Breast epithelium (tissue), 2 donors: ENCODE measurements around the gene ENO1.

DNA sequence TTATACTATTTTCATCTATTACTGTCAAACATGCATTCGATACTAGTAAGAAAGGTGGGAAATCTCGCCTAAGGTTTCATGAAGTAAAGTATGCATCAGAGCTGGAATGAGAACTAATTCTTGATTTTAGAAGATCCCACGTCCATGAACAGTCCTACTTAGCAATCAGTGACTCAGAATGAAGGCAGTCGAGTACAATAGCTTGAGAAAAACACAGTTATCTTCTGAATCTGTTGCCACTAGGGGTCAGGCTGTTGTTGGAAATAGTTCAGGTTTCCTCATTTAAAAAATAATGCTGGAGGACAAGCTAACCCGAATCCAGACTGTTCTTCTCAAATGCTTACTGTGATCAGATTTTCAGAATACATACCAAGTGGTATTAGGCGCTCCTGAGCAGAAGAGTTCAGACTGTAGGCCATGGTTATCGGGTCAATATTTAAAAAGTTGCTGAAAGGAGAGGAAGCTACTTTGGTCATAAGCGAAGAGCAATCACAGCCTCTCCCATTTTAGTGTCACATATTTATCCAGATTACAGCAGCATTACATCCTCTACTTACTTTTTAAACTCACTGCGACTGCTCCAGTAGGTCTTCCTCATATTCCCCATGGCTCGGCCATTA is 11.1 kb downstream of the ERRFI1 start:
- PRO-cap = no peak
- RAMPAGE, long total RNA, 2 experiments = no peak in any of the 2 experiments

GRCh38 chr1:8061272-8061771 is 35.2 kb upstream of the ERRFI1 start:
- PRO-cap = no peak
- RAMPAGE, long total RNA, 2 experiments = no peak in any of the 2 experiments

DNA sequence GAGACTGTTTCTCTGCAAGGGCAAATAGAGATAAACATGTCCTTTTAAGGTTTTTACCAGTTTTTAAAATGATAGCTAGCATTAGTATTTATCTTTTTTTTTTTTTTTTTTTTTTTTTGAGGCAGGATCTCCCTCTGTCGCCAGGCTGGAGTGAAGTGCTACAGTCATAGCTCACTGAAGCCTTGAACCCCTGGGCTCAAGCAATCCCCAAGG is 101.4 kb upstream of the ERRFI1 start:
- PRO-cap = no peak
- RAMPAGE, long total RNA, 2 experiments = no peak in any of the 2 experiments

- PRO-cap = no peak
- RAMPAGE, long total RNA, 2 experiments = no peak in any of the 2 experiments
Observed at GRCh38 chr1:8169781-8170611, 143.9 kb upstream of the ERRFI1 start.

- PRO-cap = no peak
- RAMPAGE, long total RNA, 2 experiments = no peak in any of the 2 experiments
Observed at GRCh38 chr1:8323660-8324207, 5.8 kb downstream of the SLC45A1 start.

DNA sequence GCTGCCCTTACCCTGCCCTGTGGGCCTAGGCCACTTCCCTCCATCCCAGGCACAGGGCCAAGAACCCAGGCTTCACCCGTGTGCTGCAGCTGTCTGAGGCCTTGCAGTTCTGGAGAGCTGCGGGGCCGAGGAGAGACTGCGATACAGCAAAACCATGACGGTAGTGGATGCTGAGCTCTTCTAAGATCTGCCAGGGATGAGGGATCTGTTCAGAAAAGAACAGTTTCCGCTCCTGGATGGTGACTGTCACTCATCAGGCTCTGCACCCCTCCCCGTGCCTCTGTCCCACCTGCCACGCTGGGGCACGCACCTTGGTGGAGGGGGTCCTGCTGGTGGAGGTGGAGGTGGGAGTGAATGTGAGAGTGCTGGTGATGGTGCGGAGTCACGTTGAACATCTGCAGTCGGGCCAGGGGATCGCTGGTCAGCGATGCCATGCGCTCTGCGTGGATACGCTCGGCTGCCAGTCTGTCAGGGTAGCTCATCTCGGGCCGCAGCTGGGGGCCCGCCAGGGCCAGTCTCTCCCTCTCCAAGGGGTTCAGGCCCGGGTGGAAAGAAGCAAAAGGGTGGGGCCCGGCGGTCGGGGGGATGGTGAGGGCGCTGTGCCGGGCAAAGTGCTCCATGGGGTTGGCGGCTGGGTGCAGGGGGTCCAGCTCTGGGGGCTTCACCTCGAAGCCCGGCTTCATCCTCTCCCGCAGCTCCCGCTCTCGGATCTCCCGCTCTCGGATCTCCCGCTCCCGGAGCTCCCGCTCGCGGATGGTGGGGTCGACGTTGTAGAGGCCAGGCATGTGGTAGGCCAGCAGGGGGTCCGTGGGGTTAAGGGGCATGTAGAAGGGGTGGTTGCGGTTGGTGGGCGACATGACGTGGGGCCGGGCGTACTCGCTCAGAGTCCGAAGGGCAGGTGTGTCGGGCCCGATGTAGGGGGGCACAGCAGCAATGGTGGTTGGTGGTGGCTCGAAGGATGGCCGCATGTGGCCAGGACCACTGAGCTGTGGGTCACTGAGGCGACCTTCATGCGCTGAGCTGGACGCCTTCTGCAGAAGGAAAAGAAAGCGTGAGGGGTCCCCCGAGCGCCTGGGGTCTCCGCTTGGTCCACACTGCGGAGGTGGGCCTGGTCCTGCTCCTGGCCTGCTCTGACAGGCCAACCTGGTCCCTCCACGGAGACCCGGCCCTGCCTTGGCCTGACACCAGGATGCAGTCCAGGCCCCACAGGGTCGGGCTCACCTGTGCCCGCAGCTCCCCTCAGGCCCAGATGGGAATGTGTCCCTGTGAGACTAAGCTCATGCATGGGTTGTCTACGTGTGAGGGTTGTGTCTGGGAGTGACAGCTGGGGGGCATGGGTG is 40.4 kb downstream of the SLC45A1 start:
- PRO-cap = no peak
- RAMPAGE, long total RNA, 2 experiments = no peak in any of the 2 experiments

- PRO-cap = no peak
- RAMPAGE, long total RNA, 2 experiments = no peak in any of the 2 experiments
Observed at GRCh38 chr1:8393194-8393761, 75.4 kb downstream of the SLC45A1 start.

DNA sequence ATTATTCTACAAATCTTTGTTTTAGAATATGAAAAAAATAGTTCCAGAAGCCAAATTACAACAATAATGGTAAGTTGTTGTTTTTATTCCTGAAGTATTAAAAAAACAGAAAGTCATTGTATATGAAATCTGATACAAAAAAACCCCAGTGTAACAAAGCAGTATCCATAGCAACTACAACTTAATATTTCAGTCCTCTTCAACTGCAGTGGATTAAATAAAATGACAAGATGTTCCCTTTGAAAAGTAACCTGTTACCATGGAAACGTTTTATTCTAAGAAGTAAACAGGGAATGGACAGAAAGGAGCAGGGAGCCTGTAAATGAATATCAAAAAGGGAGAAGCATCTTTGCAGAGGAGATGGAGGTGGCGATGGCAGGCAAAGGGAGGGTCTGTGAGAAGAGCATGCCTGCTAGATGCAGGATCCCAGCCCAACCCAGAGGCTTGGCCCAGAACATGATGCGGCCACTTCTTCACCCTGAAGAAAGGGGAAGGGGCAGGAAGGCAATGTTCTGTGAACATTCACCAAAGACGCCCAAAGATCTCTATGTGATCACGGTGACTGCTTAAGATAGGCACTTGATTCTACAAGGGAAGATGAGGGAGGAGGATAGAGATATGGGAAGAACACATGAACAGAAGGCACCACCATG is 199.8 kb downstream of the SLC45A1 start:
- PRO-cap = no peak
- RAMPAGE, long total RNA, 2 experiments = no peak in any of the 2 experiments

GRCh38 chr1:8533228-8533518 is 215.3 kb downstream of the SLC45A1 start:
- PRO-cap = no peak
- RAMPAGE, long total RNA, 2 experiments = no peak in any of the 2 experiments

- PRO-cap = no peak
- RAMPAGE, long total RNA, 2 experiments = no peak in any of the 2 experiments
Observed at GRCh38 chr1:8620525-8621235, 196.8 kb downstream of the RERE start.

DNA sequence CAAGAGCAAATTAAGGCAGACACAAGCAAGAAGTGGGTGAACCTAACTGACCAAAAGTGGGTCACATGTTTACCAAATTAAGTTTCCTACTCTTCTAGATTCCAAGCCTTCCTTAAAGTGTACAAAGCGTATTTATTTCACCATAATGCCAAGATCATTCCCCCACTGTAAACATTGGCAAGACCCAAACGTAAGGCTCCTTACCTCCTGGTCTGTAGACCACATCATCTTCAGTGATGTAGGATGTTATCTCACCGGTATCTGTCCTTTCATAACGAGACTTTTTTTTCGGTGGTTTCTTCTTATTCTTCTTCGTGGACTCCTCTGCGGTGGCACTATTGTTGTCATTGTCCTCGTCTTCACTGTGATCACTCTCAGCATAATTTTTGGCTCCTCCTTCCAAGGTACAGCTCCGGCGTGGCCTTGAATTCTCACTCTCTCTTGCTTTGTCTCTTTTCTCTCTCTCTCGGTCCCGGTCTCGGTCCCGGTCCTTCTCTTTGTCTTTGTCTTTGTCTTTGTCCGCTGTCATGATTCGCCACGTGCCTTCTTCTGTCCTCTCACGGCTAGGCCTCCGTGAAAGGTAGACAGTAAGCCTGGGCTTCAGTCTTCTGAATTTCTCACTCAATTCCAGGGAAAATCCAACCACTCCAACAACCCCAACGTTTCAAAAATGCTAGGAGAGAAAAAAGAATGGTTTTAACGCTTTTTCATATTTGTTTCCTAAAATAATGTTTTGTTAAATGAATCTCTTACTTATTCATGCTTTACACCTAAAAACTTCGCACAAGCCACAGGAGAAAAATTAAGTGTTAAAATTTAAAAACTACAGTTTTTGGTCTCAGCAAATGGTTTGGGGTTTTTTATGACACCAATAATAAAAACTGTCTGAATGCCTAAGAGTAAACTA is 161.4 kb downstream of the RERE start:
- PRO-cap = no peak
- RAMPAGE, long total RNA, 2 experiments = no peak in any of the 2 experiments

GRCh38 chr1:8802277-8803166 is 14.9 kb downstream of the RERE start:
- PRO-cap = no peak
- RAMPAGE, long total RNA, 2 experiments = no peak in any of the 2 experiments

DNA sequence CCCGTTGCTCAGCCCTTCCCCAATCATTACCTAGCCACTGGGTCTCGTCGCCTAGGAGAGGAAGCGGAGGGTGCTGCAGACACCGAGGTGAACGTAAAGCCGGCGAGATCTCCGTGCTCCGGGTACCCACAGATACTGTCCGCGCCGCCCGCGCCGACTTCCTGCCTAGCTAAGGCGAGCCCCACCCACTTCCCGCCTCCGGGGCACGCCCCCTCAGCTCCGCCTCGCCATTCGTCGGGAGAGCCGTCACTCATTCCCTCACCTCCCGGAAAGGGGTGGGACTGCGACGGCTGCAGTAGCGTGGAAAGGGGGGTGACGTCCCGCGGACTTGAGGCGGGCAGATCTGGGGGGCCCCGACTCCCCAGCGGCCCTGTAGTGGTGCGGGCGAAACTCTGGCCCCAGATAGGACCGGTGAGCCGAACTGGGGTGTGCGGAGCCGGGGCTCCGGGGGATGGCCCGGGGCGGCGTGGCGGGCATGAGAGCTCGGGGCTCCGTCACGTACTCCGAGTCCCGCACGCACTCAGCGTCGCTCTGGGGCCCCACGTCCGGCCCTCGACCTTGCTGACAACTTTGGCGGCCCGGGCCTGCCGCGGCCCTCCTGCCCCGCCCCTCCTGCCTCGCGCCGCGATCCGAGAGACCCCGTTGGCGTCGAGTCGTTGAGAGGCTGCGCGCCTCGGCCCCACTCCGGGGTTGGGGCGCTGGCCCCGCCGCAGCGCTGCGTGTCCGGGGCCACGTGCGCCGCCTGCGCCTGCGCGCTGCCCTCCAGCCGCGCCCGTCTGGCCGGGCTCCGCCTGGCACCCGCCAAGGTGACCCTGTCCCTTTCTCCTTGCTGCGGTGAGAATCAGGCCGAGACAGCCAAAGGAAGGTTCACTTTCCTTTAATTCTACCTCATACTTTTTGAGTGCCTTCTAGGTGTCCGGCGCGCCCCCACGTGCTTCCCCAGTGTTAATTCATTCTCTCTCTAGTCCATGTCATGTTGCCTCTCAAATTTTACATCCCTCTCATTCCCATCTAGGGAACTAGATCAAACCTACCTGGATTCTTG is at the start of gene ENO1:
ENO1 (minus strand) TSS at position 137 of the 1,045 bp plus-strand sequence.
- PRO-cap = bidirectional peak, plus-strand start at position 278 of the sequence, minus-strand start at position 137 of the sequence; bidirectional peak, plus-strand start at position 837 of the sequence, minus-strand start at position 709 of the sequence
- RAMPAGE, long total RNA, 2 experiments = start-site peak on the plus strand in 1 of 2 experiments, centred at position 277 of the sequence, 7 reads per replicate; start-site peak on the minus strand in 2 of 2 experiments, centred at positions 126 to 127 of the sequence, 1,630 to 5,857 reads per replicate

- PRO-cap = no peak
- RAMPAGE, long total RNA, 2 experiments = no peak in any of the 2 experiments
Observed at GRCh38 chr1:8879595-8879898, 1.1 kb upstream of the ENO1 start.

- PRO-cap = no peak
- RAMPAGE, long total RNA, 2 experiments = no peak in any of the 2 experiments
Observed at GRCh38 chr1:9031462-9032232, 5.4 kb upstream of the SLC2A7 start.

DNA sequence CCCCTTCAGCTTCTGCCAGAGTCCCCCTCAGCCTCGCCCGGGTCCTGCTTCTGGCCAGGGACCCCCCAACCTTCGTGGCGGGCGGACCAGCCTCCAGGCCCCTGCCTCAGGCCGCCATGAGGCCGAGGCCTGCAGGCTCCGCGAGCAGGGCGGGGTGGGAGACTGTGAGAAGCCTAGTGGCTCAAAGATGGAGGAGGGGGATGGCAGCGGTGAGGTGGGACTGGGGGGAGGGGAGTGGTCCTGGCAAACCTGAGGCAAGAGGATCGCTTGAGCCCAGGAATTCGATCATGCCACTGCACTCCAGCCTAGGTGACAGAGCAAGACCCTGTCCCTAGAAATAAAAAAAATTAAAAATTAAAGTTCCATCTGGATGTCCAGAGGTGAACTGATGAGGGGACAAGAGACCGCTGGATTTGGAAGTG is 2.6 kb upstream of the SLC2A5 start:
- PRO-cap = no peak
- RAMPAGE, long total RNA, 2 experiments = no peak in any of the 2 experiments

- PRO-cap = no peak
- RAMPAGE, long total RNA, 2 experiments = no peak in any of the 2 experiments
Observed at GRCh38 chr1:9182702-9183280, 51.8 kb upstream of the H6PD start.

DNA sequence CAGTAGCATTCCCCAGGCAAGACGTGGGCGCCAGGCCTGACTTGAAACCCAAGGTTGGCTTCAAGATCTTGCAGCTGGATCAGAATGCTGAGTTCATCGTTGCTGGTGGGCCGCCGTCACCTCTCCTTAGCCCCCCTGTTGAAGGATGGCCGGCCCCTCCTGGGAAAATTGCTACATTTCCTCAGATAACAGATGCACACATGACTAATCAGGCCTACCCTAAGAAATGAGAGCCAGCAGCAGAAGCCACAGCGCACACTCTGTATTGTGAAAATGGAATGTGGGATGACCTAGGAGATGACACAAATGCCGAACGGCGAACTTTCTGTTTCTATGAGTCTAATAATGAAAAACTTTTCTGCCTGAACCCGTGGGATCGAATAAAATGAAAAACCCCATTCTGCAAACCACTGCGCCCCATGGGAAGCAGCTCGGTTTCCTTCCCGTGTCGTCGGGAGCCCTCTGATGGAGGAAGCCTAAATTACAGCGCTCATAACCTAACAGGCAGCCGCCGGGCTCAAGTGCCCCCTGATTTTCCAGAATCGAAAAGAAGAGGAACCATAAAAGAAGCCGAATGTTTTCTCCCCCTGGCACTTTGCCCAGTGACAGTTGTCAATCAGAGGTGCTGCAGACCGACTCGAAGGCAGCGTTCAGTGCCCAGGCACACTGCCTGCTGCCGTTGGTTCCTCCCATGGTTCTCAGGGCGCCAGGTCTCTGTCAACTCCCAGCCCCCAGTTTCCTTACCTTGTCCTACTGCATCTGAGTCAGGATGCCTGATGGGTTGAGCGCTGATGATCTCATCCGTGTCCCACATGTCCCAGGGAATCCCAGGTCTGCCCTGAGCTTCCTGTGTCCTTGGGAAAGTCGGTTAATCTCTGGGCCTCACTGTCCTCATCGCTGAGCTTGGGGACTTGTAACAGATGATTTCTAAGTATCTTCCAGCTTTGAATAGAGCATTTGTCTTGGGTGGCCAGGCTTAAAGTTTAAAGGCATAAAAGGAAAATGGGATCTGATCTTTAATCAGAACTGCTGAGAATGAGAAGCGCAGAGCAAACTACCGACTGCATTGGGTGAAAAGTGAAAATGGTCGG is 38.1 kb upstream of the H6PD start:
- PRO-cap = no peak
- RAMPAGE, long total RNA, 2 experiments = no peak in any of the 2 experiments

GRCh38 chr1:9238564-9239010 is 4.0 kb downstream of the H6PD start:
- PRO-cap = no peak
- RAMPAGE, long total RNA, 2 experiments = no peak in any of the 2 experiments

- PRO-cap = no peak
- RAMPAGE, long total RNA, 2 experiments = no peak in any of the 2 experiments
Observed at GRCh38 chr1:9268826-9269314, 23.8 kb upstream of the SPSB1 start.